ENCODE data around the genes CDKN2C and SHISAL2A.

- RRBS, result no CpG with 5 or more reads among the region's 4 CpGs
Observed at GRCh38 chr1:50539316-50539913, 116.2 kb upstream of the DMRTA2 start.

GRCh38 chr1:50779177-50780033, 180.7 kb downstream of the FAF1 start:
- RRBS, result no CpG with 5 or more reads among the region's 3 CpGs

DNA sequence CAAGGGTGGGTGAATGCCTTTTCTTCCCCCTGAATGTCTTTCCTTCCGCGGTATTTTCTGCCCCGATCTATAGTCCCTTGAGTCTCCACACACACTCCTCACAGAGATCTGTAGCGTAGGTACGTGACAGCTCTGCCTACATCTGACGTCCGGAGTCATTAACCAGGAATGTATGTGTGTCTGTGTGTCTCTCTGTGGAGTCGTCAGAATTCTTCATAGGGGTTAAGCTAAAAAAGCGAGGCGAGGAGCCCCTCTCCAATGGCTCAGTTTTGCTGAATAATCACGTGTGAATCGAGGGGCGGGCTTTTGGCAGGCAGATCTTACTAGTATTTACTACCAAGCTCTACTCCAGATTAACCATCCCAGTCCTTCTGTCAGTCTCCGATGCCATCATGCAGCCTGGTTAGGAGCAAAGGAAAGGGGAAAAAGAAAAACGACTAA, at the start of gene CDKN2C:
CDKN2C (plus strand) TSS at position 351 of the 441 bp plus-strand sequence.
- RRBS, result no CpG with 5 or more reads among the region's 15 CpGs

GRCh38 chr1:51288556-51288970, 41.8 kb downstream of the TTC39A start:
- RRBS, result no CpG with 5 or more reads among the region's 5 CpGs

GRCh38 chr1:51297475-51298229, 32.7 kb downstream of the TTC39A start:
- RRBS, result 87% methylated on average over 5 of the region's 21 CpGs

- RRBS, result no CpG with 5 or more reads among the region's 4 CpGs
Observed at GRCh38 chr1:51305318-51305839, 25.0 kb downstream of the TTC39A start.

DNA sequence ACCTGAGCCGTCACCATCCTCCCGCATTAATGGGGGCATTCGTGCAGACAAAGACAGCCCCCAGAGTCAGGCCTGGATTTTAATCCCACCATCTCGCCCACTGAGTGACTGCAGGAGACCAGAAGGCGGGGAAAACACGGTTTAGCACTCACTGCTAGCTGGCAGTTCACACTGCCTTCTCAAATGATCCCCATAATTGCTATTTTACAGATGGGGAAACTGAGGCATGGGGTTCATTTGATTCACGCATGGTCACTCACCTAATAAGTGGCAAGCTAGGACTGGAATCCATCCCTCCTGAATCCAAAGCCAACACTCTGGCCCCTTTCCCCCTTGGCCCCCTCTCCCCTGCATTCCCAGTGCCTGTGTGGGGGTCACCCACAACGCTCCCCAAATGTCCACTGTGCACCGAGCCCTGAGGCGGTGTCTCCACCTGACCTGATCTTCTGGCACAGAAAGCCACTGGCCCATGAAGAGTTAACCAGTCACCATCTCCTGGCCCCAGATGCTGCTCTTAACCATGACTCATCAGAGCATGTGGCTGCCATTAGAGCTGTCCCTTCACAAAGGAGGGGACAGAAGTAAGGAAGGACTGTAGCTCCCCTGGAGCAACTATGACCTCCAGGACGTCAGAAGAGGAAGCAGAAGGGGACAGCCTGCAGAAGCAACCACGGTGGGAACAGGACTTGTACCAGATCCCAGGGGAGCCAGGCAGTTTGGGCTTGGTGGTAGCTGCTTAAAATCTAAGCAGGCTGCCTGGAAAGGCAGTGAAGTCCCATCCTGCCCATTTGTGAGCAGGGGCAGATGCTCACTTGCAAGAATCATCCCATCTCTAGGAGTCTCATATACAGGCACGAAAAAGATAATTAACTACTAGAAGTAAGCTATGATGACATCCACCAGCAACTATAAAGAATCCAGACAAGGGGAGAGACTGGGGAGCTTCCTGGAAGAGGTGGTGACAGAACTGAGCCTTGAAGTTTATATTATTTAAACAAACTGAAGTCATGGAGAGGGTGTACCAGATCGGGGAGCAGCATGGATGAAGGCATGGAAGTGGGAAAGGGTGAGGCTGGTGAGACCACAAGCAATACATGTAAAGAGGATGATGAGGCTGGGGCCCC, 894 bp upstream of the TTC39A start:
- RRBS, result no CpG with 5 or more reads among the region's 14 CpGs

- RRBS, result no CpG with 5 or more reads among the region's 2 CpGs
Observed at GRCh38 chr1:51416221-51416734, 85.9 kb upstream of the TTC39A start.

DNA sequence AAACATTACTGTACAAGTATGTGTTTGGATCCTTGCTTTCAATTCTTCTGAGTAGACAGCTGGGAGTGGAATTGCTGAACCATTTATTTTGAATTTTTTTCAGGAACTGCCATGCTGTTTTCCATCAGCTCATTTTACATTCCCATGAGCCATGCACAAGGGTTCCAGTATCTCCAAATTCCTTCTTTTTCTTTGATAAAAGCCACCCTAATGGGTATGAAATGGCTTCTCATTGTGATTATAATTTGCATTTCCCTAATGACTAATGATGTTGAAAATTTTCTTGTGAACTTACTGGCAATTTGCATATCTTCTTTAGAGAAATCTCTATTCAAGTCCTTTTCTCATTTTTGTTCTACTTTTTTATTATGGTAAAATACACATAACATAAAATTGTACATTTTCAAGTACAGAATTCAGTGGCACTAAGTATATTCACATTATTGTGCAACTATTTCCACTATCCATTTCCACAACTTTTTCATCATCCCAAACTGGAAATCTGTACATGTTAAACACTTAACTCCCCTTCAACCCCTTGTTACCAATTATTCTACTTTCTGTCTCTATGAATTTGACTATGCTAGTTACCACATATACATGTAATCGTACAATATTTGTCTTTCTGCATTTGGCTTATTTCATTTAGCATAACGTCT, 19.5 kb downstream of the EPS15 start:
- RRBS, result no CpG with 5 or more reads among the region's 2 CpGs

- RRBS, result no CpG with 5 or more reads among the region's 2 CpGs
Observed at GRCh38 chr1:51534279-51534703, 15.2 kb upstream of the EPS15 start.

- RRBS, result no CpG with 5 or more reads among the region's 1 CpG
Observed at GRCh38 chr1:51621644-51622198, 4.8 kb downstream of the OSBPL9 start.

DNA sequence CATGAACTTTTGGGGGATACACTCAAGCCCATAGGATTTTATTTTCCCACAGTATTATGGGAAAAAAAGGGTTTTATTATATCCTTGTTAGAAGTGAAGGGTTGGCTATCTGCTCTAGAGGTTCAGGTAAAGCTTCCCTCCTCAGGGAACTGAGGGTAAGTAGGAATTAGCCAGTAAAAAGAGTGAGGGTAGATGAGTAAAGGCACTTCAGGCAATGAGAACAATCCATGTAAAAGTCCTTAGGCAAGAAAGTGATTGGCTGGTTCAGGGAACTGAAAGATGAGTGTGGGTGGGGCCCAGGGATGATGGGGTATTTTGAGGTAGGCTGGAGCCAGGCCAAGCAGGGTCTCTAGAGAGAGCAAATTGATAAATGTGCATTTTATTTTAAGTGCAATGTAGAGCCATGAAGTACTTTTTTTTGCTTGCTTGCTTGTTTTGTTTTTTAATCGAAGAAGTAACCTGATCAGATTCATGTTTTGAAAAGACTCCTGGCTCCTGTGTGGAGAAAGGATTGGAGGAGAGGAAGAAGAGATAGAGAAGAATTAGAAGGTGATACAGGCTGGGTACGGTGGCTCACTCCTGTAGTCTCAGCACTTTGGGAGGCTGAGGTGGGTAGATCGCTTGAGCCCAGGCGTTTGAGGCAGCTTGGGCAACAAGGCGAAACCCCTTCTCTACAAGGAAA, 26.5 kb downstream of the OSBPL9 start:
- RRBS, result no CpG with 5 or more reads among the region's 5 CpGs

GRCh38 chr1:51784160-51785154, 94.1 kb downstream of the NRDC start:
- RRBS, result no CpG with 5 or more reads among the region's 5 CpGs

- RRBS, result 1% methylated on average over 42 of the region's 67 CpGs
Observed at GRCh38 chr1:52142327-52143316, 733 bp downstream of the ZFYVE9 start.

DNA sequence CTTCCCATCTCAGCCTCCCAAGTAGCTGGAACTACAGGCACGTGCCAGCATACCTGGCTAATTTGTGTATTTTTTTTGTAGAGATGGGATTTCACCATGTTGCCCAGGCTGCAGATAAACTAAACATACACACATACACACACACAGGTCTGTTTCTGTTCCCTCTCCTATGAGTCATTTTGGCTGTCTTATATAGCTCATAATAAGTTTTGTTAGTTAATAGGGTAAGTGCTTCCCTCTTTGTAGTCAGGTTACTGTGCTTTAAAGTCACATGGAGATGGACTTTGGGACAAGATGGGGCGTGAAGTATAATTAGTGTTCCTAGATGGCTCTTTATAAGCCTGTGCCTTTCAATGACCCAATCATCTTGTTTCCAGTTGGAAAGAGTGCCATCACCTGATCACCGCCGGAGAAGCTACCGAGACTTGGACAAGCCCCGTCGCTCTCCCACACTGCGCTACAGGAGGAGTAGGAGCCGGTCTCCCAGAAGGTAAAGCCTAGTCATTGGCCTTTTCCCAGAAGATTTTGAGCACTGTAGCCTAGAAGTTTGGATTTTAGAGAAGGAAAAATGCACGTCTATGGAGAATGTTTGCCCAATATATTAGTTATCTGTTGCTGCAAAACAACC, 9.2 kb downstream of the PRPF38A start:
- RRBS, result 94% methylated on average over 2 of the region's 10 CpGs

DNA sequence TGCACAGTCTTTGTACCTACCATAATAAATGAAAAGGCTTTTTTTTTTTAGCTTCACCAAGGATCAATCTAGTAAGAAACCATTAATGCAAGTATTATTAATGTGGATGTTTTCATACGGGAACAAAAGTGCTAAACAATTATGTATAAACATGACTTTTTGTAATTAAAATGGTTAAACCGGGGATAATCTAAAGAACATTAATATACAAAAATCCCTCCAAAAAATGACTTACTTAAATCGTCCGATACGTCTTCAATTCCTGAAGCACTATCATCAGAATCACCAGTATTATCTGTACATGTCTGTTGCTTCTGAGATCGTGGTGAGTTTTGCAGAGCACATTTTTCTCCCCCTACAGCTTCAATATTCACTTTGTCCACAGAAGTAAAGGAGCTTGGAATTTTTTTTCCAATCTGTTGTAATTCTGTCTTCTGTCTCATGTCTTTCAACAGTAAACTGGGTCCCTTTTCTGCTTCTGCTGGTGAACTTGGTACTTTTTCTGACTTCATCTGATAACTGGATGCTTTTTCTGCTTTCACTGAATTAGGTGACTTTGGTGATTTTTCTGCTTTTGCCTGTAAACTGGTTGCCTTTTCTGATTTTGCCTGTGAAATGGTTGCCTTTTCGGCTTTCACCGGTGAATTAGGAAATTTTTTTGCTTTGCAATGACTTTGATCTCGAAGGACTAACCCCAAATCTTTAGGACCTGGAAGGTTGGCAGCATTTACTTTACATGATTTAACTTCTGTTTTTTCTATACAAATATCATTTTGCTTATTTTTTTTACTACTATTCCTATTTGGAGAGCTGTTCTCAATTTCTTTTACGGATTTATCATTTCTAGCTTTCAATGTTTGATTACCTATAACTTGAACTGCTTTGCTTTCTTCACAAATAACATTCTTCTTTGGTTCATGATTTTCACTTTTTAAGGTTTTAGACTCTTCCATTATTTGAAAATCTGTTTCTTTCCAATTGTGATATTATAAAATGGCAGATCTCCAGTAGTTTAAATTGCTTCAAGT, 27.2 kb downstream of the TUT4 start:
- RRBS, result no CpG with 5 or more reads among the region's 10 CpGs

DNA sequence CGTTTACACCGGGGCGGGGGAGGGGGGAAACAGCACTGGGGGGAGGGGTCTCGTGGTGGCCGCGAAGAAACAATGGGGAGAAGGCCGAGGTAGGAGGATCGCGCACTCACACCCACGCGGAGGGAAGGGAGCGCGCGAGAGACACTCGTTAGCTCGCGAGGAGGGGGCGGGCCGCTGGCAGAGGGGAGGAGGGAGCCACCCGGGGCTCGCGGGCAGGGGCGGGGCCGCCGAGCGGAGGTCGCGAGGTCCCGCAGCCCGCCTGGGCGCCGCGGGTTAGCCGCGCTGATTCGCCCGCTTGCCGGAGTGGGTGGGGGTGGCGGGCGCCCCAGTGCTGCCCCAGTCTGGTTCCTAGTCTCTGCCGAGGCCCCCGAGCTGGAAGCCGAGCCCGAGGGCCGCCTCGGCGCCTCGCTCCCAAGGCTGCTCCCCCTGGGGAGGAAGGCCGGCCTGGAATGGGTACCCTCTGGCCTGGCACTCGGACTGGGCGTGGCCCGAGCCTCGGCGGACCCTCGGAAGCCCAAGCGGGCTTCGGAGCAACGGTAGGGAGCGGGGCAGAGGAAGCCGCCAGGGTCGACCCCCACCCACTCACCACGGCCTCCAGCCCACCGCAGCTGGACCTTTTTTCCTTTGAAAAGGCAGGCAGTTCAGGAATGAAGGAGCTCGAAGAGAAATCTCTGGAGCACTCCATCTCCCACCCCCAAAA, 581 bp upstream of the TUT4 start:
- RRBS, result 3% methylated on average over 16 of the region's 64 CpGs

DNA sequence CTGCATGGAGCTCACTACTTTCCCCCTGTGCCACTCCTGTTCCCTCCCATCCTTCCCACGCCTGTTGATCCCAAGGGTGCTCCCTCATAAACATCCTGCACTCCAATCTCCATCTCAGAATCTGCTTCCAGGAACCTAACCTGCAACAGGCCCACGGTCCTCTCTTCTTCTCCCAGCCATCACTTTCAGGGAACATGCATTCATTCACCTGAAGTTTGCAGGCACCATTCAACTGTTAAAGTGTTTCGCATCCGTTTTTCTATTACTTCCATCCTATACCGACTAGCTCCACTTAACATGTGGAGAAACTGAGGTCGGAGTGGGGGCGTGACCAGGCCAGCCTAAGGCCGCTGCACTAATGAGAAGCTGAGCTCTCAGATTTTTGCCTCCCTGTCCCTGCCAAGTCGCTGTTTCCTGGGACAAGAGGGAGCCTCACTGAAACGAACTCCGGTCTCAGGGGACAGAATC, 418 bp upstream of the GPX7 start:
- RRBS, result no CpG with 5 or more reads among the region's 11 CpGs

DNA sequence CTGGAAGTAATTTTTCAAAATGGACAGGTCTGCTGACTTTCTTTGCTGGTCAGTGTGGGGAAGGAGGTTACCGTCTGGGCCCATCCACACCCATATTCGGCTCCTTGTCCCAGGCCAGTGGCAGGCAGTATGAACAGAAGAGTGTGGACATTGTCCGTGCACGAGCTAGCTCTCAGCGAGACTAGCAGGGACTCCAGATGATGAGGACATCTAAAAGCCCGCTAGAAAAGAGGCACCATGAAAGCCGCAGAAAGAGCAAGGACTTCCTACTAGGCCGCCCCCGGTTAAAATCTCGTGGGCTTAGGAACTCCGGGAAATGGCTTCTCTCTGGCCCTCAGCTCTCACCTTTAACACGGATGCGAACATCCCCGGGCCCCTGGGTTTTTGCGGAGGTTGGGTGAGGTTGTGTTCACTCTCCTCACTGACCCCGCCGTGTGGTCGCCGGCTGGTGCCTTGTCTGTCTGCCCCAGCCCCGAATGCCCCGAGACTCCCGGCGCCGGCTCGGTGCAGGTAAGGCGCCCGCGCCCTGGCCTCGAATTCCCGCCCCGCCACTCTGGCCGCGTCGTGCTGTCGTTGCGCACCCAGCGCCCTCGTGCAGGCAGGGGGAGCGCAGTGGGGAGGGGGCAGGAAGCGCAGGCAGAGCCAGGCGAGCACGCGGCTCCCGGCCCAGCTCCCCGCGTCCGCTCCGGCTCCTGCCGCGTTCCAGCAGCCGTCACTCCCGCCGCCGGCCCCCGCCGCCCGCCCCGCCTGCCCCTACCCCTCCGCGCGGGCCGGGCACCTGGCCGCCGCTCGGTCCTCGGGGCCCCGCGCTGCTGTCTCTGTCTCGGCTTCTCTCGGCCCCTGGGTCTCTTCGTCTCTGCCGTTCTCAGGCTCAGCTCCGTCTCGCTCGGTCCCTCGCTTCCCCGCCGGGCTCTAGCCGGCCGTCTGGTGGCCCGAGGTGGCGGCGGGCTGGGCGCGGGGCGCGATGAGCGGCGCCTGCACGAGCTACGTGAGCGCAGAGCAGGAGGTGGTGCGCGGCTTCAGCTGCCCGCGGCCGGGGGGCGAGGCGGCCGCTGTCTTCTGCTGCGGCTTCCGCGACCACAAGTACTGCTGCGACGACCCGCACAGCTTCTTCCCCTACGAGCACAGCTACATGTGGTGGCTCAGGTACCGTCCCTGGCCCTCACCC, at the start of gene SHISAL2A:
SHISAL2A (plus strand) TSS at position 639 of the 1,168 bp plus-strand sequence.
- RRBS, result 9% methylated on average over 25 of the region's 108 CpGs

Measured in AG04449 (cell line).